RPMI7951 (cell line): ENCODE results near the genes P4HA1 and ANXA7.

GRCh38 chr10:71979763-71980913 lies 15.9 kb downstream of the CHST3 start:
- RAMPAGE, long total RNA: no peak

DNA sequence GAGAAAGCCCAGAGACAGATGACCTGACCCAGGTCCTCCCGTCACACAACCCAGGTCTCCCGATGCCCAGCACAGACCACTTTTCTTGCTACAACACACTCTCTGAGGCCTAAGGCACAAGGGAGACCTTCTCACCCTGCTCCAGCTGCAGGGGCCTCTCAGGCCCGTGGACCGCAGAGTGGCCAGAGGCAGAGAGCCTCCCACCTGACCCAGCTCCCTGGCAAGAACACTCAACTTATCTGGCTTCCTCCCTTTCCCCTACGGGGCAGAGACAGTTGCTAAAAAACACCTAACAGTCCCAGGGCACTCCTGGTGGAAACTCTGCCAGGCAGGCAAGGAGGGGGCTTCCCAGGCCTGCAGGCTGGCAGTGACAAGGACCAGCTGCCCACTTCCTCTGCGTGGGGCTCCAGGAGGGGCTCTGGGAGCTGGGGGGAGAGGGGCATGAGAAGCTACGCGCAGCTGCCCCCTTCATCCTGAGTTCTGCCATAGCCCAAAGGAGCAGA lies 14.7 kb downstream of the SPOCK2 start:
- RAMPAGE, long total RNA: no peak

DNA sequence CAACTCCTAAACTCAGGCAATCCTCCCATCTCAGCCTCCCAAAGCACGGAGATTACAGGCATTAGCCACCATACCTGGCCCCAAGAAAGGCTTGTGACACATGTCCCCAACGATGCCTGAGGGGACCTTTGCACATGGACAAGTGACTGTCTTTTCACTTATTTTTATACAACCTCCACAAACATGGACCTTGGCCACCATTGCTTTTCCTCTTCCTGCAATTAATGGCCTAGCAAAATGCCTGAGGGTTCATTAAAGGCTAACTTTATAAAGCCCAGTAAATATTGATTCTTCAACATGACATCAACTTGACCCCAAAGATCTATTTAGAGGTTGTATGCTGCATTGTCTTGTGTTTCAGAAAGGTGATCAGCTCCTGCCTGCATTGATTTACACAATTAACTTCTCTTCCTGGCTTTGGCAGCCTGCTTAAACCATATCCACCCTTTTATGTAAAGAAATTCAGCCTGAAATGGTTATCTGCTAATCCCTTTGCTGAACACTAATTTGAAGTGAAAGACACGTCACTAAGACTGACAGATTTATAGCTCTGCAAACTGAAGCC lies 10.2 kb upstream of the SPOCK2 start:
- RAMPAGE, long total RNA: no peak

DNA sequence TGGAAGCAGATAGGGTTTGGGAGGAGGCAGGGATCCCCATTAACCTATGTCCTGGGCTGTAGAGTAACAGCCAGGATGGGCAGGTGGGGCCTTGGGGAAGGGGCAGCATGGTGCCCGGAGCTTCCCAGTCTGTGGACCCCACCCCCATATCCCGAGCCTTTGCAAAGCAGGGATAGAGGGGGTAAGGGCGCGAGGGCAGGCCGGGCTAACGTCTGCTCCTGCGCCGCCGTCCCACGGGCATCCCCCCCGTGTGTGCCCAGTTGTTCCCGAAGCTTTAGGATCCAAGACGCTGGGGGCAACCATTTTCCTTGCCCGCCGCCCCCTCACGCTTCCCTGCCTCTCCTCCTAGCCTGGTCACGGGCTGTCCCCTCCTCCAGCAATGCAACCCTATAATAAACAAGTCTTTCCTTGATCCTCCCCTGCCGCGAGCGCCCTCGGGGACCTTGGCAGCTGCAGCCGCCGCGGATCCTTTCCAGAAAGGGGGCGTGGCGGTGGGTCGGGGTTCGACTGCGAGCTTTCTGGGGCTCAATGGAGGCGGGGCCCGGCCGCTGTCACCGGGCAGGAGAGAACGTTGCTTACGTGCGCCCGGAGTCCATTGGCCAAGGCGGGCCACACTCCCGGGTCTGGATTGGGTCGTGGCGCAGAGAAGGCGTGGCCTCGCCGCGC lies 369 bp upstream of the DDIT4 start:
- RAMPAGE, long total RNA: no peak

- RAMPAGE, long total RNA: no peak
Measured at GRCh38 chr10:72320610-72321636, 33.8 kb downstream of the DNAJB12 start.

GRCh38 chr10:72322440-72322944 lies 32.2 kb downstream of the DNAJB12 start:
- RAMPAGE, long total RNA: no peak

DNA sequence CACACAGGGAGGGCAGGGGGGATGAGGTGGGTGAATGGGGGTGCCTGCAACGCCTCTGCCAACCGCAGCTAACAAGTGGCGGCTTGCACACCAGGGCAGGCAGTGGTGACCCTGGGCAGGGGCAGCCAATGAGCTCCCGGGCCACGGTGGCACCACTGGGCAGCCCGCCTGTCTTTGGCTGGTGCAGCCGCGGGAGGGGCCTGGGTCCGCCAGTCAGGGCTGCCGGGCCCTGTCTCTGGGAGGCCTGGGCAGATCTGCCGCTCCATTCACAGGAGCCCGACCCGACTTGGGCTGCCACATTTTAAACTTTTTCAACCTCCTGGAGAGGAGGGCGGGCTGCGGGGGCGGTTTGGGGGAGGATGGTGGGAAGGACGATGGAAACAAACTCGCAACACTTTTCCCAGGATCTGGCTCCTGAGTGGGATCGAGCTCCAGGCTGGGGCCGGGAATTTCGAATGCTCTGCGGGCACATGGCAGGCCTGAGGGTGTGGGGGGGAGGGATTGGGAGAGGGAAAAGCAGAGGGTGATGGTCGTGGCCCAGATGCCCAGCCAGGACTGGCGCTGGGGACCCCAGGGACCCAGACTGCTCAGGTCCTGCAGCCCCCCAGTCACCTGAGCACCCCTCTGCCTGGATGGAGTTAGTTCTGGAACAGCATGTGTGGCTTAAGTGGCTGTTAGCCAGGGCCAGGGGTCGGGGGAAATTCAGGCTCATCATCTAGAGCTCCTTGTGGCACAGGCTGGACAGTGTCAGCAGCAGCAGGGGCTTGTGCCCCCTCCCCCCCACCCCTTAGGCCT lies 22.5 kb downstream of the DNAJB12 start:
- RAMPAGE, long total RNA: no peak

DNA sequence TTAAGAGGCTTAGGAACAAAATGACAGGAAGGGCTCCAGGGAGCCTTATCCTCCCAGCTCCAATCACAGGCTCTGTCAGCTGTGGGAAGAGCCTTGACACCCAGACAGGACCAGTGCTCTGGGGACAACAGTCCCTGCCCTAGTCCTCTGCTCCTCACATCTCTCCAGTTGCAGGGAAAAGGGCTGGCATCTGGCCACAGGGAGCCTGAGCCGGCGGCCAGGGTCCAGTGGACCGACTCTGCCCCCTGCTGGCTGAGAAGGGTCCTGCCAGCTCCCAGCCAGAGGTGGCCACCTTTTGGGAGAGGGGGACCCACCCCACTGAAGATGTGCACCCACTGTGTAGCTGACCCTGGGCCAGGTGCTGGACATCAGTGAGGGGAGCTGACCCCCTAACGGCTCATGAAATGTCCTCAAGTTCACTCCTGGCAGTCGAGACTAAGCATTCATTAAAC lies 17.6 kb downstream of the DNAJB12 start:
- RAMPAGE, long total RNA: no peak

DNA sequence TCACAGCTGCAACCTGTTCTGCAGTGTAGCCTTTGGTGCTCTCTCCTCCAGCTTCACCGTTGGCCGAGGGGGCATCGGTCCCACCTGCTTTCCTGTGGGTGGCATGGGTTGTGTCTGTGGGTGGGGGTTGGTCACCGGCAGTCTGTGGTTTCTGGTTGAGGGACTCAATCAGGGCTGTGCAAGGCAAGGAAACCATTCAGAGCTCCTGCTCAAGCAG lies 9.9 kb downstream of the DNAJB12 start:
- RAMPAGE, long total RNA: no peak

GRCh38 chr10:72625316-72625842 lies 500 bp downstream of the MICU1 start:
- RAMPAGE, long total RNA: no peak

DNA sequence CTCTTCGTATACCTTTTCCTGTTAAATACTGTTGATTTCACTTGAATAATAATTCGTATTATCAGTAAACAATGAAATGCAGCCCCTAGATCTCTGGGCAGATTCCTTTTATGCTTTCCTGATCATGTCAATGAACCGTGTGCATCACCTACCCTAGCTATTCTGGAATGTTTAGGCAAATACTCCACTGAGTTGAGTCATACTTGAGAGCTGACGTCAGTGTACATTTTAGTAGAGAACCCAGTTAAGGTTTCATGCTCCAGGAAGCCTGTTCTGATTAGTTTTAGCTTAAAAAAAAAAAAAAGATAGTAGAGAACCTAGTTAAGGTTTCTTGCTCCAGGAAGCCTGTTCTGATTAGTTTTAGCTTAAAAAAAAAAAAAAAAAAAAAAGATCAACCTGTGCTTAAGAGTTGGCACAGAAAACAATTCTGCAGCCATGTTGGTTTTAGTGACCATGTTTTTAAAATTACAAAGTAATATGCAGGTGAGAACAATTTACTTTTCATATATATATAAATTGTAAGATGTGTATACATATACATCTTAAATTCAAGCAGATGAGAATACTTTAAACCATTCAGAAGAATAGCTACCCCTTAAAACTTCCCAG lies 3.7 kb upstream of the MCU start:
- RAMPAGE, long total RNA: no peak

- RAMPAGE, long total RNA: no peak
Measured at GRCh38 chr10:72735937-72736819, 44.2 kb downstream of the MCU start.

DNA sequence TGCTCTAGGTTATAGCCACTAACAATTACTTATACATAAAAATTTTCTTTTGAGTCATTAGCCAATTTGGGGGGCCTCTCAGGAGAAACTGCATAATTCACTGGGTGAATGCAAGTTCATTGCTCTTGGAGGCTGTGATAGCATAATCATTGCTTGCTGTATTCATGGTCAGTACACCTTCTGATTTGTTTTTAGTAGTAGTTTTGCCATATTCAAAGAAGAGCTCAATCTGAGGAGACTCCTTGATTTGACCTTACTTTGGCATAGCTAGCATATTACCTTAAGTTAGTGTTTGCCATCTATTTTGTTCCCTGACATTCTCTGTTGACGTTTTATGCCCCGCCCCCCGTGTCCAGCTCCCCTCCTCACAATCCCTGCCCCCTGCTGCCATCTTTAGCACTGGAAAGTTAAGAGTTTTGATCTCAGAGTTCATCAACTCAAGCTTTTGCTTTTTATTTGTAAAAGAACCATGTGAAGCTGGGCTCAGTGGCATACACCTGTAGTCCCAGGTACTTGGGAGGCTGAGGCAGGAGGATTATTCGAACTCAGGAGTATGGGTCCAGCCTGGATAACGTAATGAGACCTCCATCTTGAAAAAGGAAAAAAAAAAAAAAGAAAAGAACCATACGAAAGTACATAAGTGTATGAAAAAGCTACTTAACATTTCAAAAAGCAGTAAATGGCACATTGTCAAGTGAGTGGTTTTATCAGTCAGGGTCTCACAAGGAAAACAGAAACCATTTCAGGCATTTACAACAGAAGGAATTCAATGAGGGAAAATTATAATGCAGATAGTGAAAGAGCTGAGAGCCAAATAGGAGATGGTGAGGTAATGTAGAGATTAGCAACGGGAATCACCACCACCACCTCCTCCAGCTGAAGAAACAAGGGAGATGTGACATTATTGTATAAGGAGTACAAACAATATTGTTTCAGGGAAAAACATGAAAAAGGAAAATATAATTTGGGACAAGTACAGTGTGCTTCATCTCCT lies 64.8 kb downstream of the MCU start:
- RAMPAGE, long total RNA: no peak

DNA sequence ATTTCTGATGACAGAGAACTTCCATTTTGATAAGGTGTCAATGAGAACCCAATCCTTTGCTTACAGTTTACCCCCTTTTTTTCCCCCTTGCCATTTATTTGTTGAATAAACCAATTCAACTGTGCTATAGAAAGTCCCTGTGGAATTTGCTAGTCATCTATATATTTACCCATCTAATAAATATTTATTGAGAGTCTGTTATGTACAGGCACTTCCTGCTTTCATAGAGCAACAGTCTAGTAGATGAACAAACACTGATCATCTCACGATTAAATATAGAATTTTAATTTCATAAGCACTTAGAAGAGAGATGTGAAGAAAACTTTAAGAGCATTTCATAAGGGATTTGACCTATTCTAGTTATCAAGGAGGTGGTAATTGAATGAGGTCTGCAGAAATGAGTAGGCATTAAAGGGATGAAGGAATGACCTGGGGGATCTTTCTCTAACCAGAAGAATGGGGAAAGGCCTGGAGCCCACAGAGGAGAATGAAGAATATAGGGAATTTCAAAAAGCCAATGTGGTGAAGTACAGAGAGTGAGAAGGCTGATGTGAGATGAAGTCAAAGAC lies 87.9 kb upstream of the OIT3 start:
- RAMPAGE, long total RNA: no peak

GRCh38 chr10:72886347-72887607 lies 6.8 kb upstream of the OIT3 start:
- RAMPAGE, long total RNA: no peak

- RAMPAGE, long total RNA: no peak
Measured at GRCh38 chr10:73083257-73083541, 13.5 kb downstream of the P4HA1 start.

DNA sequence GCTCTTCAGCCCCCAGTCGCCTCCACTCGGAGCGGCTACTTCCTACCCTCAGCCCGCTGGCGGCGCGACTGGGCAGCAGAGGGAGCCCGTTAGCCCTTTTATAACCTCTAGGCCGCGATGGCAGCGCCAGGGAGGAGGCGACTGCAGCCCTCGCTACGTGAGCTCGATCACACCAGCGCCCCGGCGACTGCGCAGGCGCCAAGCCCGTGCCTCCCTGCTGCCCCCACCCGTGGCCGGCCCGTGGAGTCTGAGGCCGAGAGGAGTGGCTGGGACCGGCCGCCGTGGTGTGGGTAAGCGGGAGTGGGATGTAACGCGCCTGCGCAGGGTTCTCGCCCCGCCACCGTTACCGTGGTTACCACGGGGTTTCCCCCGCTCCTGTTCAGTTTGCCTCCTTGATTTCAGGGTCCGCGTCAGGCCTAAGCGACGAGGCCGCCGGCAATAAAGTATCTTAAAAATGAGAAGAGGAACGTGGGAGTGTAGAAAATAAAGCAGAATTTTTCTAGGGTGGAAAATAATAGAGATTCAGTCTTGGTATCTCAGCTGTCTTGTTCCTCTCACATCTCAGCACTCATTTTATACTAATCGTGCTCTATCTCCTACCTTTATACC lies at the start of gene P4HA1:
Gene P4HA1, minus strand, starts transcription at position 74 of the 609 bp plus-strand sequence.
- RAMPAGE, long total RNA: start-site peak on the minus strand centred at position 50 of the sequence, 52 bp wide, 769 and 489 reads in 2 replicates

DNA sequence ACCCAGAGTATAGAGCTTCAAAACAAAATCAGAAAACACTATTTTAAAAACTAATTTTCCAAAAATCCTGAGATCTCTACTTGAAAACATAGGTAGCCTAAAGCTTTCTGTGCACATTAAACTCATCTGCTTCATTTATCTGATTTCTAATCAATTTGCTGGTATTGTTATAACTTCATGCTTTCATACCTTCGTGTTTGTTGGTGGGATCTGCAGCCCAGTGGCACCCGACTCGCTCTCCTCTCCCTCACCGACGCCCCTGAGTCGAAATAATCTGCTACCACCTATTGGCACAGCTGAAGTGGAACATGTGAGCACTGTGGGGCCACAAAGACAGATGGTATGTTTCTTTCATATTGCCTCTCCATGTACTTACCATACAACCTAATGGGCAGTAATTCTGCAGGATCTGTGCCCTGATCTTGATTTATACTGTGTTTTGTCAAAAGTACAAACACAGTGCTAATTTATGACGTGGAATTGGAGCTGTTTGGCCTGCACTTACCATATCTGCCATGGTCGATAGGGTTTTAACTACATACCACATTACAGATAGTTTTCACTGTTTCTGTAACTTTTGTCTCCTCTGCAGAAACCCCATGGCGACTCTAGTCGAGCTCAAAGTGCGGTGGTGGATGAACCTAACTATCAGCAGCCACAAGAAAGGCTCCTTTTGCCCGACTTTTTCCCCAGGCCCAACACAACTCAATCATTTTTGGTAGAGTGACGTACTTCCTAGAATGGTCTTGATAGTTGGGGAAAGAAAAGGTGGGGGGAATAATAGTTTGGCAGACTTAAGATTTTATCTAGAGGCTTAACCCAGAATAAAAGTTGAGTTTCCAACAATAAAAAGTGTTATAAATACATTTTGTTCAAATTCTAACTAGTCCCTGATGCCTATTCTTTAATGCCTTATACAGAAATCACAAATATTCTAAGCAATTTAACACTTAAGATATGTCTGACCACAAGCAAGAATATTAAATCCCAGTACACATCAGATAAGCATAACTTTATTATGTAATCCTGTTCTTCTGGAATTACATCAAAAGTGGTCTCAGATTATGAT lies 12.1 kb downstream of the DNAJC9 start:
- RAMPAGE, long total RNA: no peak

- RAMPAGE, long total RNA: no peak
Measured at GRCh38 chr10:73262070-73262504, 9.6 kb upstream of the MRPS16 start.

- RAMPAGE, long total RNA: start-site peak on the minus strand at chr10:73414031-73414070, 157 and 97 reads in 2 replicates
Measured at GRCh38 chr10:73413916-73414513, at the start of gene ANXA7. Gene ANXA7, minus strand, starts transcription at chr10:73414058.